Epithelial cell of alveolus of lung (primary cell): ENCODE measurements around a stretch of chr5.

GRCh38 chr5:113293638-113294245, 141.0 kb downstream of the TSSK1B start:
- RAMPAGE, long total RNA = no peak
- RRBS = no CpG with 5 or more reads among the region's 21 CpGs

GRCh38 chr5:113294246-113295395, 140.2 kb downstream of the TSSK1B start:
- RAMPAGE, long total RNA = no peak
- RRBS = 2% methylated on average over 6 of the region's 71 CpGs

DNA sequence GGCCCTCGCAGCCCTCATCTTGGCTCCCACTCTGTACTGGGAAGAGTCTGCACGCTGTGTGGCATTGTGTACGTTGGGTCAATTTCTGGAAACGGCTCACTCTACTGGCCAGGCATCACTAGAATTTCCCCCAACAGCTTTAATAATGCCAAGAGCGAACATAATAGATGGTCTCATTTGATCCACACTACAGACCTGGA, 644 bp upstream of the MCC start:
- RAMPAGE, long total RNA = no peak
- RRBS = no CpG with 5 or more reads among the region's 5 CpGs

DNA sequence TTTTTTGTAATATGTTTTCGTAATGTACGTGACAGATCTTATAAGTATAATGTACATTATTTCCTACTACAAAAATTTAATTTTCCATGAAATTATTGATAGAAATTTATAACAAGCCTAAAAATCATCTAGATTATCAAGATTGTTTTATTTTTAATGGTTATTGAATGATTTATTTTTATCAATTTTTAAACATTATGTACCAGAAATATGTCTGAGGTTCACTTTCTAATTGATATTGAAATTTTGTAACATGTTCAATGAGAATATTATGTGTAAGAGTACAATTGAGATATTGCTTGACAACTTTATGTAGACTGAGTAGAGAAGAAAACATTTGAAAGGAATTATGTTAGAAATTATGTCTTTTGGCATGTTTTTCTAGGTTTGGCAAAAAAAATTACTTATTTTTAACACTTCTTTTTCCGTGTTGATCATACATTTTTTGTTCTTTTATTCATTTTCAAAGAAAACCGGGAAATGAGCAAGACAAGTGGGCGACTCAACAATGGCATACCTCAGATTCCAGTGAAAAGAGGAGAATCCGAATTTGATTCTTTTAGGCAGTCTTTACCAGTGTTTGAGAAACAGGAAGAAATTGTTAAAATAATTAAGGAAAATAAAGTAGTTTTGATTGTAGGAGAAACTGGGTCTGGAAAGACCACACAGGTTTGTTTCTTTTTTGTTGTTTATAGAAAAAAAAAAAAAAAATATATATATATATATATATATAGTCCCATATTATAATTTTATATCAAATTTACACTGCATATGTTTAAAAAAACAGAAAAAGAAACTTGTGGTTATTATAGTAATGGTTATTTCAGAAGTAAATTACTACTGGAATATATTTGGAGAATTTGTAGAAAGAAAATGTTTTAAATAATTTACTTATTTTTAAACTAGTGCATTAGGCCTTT, 12.9 kb downstream of the YTHDC2 start:
- RAMPAGE, long total RNA = no peak
- RRBS = no CpG with 5 or more reads among the region's 6 CpGs

- RAMPAGE, long total RNA = no peak
- RRBS = no CpG with 5 or more reads among the region's 7 CpGs
Observed at GRCh38 chr5:113575113-113576378, 62.1 kb downstream of the YTHDC2 start.

DNA sequence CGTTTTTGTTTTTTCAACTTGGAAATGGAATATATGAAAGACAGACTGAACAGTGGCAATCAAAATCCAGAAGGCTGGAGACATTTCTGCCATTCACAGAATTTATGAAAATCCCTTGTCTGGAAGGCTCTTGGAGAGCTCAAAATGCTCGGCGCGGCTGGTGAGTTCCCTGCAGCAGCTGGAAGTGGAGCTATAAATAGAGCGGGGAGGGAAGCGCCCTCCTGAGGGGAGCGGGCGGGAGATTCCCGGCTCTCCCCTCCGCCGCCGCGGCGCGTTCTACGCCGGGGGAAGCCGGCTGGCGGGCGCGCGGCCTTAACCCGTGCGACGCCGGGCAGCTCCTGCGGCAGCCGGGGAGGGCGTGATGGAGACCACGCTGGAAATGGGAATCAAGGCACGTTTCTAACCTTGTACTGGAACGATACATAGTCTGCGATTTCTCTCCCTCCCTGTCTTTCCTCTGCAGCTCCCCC, 306.6 kb upstream of the KCNN2 start:
- RAMPAGE, long total RNA = no peak
- RRBS = 2% methylated on average over 17 of the region's 33 CpGs

DNA sequence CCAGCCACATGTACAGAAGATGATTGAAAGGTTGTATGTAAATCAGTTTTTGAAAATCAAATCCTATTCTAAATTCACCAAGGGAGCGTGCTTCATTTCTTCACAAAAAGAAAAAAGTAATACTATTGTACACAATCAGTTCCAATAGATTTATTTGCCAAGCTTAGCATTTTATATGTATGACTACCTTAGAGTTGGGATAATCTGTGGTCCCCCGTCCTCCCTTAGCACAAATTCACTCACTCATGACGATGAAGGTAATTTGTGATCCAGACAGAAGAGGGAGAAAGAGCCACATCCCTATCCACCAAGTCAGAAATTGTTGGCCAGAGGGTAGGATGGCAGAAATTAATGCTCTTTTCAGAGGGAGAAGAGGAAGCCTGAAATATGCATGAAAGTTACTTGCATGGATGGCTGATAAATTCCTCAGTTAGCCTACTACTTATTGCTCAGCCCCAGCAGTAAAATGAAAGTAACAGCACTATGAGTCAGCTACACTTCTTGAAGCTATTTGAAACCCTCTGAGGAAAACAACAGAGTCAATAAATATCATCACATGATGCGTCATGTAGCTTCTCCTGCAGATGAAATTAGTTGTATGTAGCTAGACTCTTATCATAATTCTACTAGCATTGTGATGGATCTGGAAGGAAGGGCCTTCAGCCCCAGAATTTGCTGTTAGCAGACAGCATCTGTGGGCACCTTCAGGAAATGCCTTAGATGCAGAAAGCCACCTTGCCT, 81.0 kb upstream of the CCDC112 start:
- RAMPAGE, long total RNA = no peak
- RRBS = no CpG with 5 or more reads among the region's 4 CpGs

GRCh38 chr5:115456569-115457036, 88.0 kb downstream of the FEM1C start:
- RAMPAGE, long total RNA = no peak
- RRBS = no CpG with 5 or more reads among the region's 7 CpGs

DNA sequence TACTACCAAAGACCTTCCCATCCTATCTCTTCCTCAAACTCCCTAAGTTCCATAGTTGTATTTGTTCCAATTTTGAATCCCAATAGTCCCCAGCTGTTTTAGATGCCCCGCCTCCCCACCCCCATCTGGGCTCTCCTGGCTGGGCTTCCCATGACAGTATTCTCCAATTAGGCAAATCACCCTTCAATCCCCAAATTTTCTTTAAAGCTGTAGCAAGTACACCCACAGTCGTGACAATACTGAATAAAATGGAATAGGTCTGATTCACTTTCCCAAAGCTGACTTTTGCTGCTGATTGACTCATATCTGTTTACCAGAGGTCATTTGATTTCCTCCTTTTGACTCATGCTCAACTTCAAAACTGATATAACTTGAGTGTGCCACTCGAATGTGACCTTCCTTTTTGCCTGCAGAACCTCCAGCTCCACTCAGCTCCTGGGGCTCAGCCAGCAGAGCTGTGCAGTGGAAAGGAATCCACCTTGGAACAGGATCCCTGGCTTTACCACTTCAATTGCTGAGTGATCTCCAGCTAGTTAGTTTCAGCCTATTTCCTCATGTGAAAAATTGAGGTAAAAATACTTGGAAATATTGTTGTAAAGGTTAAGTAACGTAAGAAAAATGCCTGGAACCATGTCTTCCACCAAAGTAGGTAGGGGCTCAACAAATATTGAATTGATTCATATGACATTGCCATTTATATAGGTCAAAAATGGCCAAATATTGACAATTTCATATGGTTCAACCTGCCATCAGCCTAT, 84.1 kb downstream of the FEM1C start:
- RAMPAGE, long total RNA = no peak
- RRBS = no CpG with 5 or more reads among the region's 4 CpGs

DNA sequence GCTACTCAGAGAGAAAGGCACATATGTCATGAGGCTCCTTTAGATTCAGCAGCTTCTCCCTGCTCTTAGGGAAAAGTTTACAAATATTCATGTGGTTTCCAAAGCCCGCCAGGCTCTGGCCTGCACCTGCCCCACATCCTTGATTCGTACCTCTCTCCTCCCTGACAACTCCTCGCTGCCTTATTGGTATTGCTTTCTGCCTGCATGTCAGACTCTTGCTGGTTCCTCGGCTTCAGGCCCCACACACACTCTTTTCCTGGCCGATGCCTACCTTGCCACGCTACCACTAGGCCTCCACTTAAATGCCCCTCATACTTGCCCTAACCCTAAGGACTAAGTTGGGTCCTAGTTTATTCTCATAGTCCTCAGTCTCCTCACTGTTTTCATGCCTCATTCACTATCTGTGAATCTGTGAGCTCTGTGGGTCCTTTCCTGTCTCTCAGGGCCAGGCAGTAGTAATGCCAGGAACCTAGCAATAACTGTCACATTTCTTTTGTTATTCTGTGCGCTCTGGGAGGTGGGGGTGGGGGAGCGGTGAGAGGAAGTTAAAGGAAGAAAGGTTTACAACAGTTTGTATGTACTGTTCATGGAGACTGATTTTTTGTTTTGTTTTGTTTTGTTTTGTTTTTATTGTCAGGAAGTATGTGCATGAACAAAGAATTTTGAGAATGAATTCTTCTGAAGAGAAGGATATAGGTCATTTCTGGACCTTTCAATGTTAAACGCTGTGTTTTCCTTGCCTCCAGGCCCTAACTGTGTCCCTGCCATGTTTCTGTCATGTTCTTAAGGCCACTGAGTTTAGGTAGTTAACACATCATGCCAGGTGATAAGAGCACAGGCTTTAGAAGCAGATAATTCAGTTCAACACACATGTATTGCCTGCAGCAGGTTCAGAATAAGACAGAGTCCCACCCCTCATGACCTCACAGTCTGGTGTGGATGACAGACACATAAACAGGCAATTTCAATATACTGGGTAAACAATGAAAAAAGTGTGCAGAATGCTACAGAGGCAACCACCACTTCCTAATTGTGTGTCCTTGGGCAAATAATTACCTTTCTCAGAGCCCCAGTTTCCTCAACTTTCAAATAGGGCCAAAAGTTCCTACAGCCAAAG, 13.1 kb upstream of the FEM1C start:
- RAMPAGE, long total RNA = no peak
- RRBS = no CpG with 5 or more reads among the region's 9 CpGs

DNA sequence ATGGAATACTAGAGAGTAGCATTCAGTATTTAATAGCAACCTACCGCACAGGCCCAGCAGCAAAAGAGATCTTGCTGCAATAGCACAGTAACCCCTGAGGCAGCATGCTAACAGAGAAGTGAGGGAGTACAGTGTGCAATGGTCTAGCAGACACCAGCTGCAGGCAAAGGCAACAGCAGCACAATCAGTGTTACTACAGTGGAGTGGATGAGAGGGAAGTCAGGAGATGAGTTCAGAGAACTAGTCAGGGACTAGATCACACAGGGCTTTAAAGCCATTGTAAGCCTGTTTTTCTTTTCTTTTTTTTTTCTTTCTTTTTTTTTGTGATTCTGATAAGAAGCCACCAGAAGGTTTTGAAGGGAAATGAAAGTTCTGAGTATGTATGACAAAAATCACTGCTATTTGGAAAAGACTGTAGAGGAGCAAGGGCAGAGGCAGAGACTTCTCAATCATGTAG, 2.7 kb downstream of the TICAM2 start:
- RAMPAGE, long total RNA = no peak
- RRBS = no CpG with 5 or more reads among the region's 1 CpG

- RAMPAGE, long total RNA = no peak
- RRBS = no CpG with 5 or more reads among the region's 9 CpGs
Observed at GRCh38 chr5:115602631-115602985, 329 bp upstream of the TICAM2 start.

GRCh38 chr5:115623541-115624124, 2.2 kb downstream of the TMED7 start:
- RAMPAGE, long total RNA = no peak
- RRBS = no CpG with 5 or more reads among the region's 5 CpGs

DNA sequence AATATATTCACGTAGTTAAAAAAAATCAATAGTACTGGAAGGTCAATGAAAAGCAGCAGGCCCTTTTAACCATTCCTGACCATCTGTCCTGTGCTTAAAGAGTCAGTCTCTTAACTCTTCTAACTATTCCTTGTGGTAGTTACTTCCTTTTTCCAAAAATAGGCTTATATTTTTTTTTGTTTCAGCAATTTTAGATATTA, 1.6 kb upstream of the CDO1 start:
- RAMPAGE, long total RNA = no peak
- RRBS = no CpG with 5 or more reads among the region's 1 CpG

DNA sequence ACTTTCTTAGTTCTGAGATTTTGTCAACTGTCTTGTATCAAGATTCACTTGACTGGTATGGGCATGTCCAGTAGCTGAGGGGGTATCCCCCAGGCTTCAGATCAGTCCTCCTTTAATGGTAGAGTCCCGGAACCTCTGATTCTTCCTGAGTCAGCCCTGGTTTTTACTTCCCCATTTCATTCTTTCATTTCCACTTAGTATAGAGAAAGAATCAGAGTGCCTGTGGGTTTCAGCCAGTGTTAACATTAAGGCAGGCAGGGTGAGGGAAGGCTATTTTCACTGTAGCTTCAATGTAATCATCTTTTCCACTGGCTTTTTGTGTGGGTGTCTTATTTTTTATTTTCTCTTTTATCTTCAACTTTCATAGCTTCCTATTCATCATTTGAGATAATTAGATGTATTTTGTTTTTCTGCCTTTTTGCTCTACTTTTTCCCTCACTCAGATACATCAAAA, 8.3 kb upstream of the COMMD10 start:
- RAMPAGE, long total RNA = no peak
- RRBS = no CpG with 5 or more reads among the region's 1 CpG

GRCh38 chr5:116444569-116445187, 129.9 kb downstream of the SEMA6A start:
- RAMPAGE, long total RNA = no peak
- RRBS = no CpG with 5 or more reads among the region's 13 CpGs

GRCh38 chr5:116533940-116534884, 40.4 kb downstream of the SEMA6A start:
- RAMPAGE, long total RNA = no peak
- RRBS = no CpG with 5 or more reads among the region's 7 CpGs

- RAMPAGE, long total RNA = no peak
- RRBS = no CpG with 5 or more reads among the region's 14 CpGs
Observed at GRCh38 chr5:116571741-116572294, 2.8 kb downstream of the SEMA6A start.

GRCh38 chr5:116573416-116573592, 1.3 kb downstream of the SEMA6A start:
- RAMPAGE, long total RNA = no peak
- RRBS = no CpG with 5 or more reads among the region's 18 CpGs

- RAMPAGE, long total RNA = no peak
- RRBS = no CpG with 5 or more reads among the region's 21 CpGs
Observed at GRCh38 chr5:116575613-116576019, 993 bp upstream of the SEMA6A start.